HepG2 (cell line): ENCODE measurements around the genes NAALADL1 and CDC42EP2.

DNA sequence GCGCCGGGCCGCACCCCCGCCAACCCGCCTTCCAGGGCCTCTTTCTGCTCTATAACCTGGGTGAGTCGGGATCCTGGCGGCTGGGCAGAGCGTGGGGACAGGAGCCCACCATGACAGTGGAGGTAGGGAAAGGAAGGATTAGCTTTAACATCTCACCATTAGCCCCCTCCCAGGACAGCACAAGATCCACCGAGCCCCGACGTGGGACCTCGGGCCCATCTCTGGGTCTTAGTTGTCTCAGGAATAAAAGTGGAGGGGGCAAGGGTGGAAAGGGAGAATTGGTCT lies 739 bp downstream of the SAC3D1 start:
- RRBS, 2 experiments: 1% methylated on average over 2 of the region's 12 CpGs
CAGE:
- cytosol, long polyA minus RNA: no peak
- cytosol, long polyA plus RNA: no peak
- long polyA plus RNA: no peak
- nucleus, long polyA minus RNA: no peak
- nucleus, long polyA plus RNA: no peak

GRCh38 chr11:65058382-65058773 lies at the start of gene NAALADL1:
Gene NAALADL1 (minus strand): TSS chr11:65058553.
- RRBS, 2 experiments: no CpG with 5 or more reads among the region's 5 CpGs
CAGE:
- cytosol, long polyA minus RNA: no peak
- cytosol, long polyA plus RNA: start-site peak on the minus strand at chr11:65058532-65058557, 151 and 98 reads in 2 replicates
- long polyA plus RNA: start-site peak on the minus strand at chr11:65058531-65058554, 193 and 65 reads in 2 replicates
- nucleus, long polyA minus RNA: no peak
- nucleus, long polyA plus RNA: start-site peak on the minus strand at chr11:65058523-65058544, 115 and 138 reads in 2 replicates

DNA sequence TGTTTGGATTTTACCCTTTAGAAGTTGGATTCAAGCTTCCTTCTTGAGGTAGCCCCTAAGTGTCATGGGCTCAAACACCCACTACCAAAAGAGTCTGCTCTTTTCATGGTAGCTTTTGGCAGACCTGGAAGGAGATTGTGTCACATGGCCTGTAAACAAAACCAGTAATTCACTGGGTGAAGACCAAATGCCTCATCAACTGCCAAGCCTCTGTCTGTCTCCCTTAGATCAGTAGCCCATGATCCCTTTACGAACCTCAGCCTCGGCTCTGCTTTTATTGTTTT lies 6.4 kb downstream of the VPS51 start:
- RRBS, 2 experiments: no CpG with 5 or more reads among the region's 2 CpGs
CAGE:
- cytosol, long polyA minus RNA: no peak
- cytosol, long polyA plus RNA: no peak
- long polyA plus RNA: no peak
- nucleus, long polyA minus RNA: no peak
- nucleus, long polyA plus RNA: no peak

- RRBS, 2 experiments: no CpG with 5 or more reads among the region's 9 CpGs
CAGE:
- cytosol, long polyA minus RNA: no peak
- cytosol, long polyA plus RNA: no peak
- long polyA plus RNA: no peak
- nucleus, long polyA minus RNA: no peak
- nucleus, long polyA plus RNA: no peak
These were observed 6.3 kb upstream of the SPDYC start for GRCh38 chr11:65163708-65164253.

DNA sequence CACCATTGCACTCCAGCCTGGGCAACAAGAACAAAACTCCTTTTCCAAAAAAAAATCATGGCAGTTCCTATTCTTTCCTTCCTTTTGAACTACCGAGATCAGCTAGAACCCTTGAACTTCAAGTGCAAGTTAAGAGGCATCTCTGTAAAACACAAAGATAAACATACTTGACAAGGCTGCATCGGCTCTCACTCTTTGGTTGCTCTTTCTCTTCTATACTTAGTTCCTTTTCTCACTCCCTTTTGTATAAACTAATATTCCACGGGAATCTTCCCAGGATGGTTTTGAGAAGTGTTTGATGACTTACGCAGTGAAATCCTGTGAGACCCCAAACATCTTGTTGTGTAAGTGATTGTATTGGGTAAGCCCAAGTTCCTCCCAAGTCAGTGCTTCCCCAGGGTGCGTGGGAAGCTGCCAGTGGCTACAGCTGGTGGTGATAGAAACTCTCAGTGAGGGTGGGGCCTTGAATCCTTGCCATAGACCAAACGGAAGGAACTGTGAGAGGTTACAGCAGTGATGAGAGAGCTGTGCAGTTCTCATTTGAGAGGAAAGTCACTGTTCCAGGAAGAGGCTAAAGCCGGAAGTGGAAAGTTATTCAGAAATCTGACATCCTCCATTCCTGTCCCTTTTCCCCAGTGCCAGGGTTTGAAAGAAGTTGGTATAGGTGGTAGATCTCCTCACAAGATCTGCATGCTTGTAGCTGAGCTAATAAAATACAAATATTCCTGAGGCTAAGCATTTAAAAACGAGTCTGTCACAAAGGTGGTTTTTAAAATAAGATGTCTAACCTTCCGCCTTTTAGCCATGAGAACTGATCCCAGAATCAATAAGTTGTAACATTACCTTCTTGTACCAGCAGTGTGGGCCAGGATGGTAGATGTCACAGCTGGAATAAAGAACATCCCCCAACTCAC lies 23.9 kb upstream of the CDC42EP2 start:
- RRBS, 2 experiments: no CpG with 5 or more reads among the region's 9 CpGs
CAGE:
- cytosol, long polyA minus RNA: no peak
- cytosol, long polyA plus RNA: no peak
- long polyA plus RNA: no peak
- nucleus, long polyA minus RNA: no peak
- nucleus, long polyA plus RNA: no peak

DNA sequence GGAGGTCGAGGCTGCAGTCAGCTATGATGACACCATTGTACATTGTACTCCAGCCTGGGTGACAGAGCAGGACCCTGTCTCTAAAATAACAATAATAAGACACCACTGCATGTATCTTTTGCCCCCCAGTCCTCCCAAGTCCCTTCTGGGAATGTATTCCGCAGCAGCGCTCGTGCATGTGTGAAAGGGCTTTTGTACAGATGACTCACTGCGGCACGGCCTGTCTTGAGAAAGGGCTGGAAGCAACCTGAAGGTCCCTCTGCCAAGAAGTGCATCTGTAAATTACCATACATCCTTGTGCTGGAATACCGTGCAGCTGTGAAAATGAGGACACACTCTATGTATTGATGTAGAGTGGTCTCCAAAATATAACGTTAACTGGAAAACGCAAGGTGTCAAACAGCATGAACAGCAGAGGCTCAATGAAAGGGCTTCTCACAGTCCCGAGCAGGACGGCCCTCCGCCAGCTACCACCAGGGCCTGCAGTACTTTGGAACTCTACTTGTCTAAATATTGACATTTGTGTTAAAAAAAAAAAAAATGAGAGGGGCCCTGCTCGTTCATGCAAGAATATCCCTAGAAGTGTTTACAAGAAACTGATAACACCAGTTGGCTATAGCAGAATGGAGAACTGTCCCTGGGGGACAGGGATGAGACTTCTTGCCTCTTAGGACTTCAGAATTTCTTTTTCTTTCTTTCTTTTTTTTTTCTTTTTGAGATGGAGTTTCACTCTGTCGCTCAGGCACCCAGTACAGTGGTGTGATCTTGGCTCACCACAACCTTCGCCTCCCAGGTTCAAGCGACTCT lies 8.9 kb upstream of the CDC42EP2 start:
- RRBS, 2 experiments: no CpG with 5 or more reads among the region's 16 CpGs
CAGE:
- cytosol, long polyA minus RNA: no peak
- cytosol, long polyA plus RNA: no peak
- long polyA plus RNA: no peak
- nucleus, long polyA minus RNA: no peak
- nucleus, long polyA plus RNA: no peak

DNA sequence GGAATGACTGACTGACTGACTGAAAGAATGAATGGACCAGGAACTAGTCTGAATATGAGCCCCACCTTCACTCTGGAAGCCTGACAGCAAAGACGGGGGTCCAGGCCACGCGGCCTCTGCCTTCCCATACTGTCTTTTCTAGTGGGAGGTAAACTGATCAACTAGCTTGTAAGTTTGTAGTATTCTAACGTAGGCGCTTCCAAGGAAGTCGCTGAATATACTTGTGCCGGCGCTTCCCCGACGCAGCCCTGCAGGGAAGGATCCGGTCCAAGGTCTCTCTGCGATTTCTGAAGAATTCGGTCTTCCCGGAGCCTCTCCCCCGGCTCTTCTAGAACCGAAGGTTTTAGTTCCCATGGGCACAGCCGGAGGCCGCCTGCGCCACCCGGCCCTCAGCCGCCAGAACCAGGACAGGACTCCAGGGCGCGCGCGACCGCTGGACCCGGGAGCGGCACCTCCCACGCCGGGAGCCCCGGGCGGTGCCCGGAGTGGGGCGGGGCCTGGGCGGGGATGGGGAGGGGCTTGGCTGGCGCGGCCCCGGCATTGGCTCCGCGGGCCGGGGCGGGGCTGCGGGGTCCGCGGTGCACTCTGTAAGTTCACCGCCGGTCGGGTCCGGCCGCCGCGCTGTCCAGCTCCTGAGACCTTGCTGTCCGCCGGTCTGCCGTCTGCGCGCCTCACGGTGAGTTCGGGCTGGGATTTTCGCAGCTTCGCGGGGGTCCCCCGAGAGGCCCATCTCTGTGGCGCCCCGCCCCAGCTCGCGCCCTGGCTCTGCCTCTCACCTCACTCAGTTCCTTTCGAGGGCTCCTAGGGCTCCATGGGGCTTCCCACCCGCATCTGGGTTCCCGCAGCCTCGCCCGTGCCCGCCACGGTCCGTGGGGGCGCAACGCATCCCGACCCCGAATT lies at the start of gene CDC42EP2:
Gene CDC42EP2 (plus strand): TSS at position 588 of the 900 bp plus-strand sequence.
- RRBS, 2 experiments: 2% methylated on average over 27 to 30 of the region's 79 CpGs
CAGE:
- cytosol, long polyA minus RNA: start-site peak on the plus strand centred at position 620 of the sequence, 9 bp wide, 41 reads
- cytosol, long polyA plus RNA: no peak
- long polyA plus RNA: start-site peak on the plus strand centred at position 628 of the sequence, 32 bp wide, 62 and 65 reads in 2 replicates
- nucleus, long polyA minus RNA: no peak
- nucleus, long polyA plus RNA: no peak

GRCh38 chr11:65322445-65322946 lies 7.8 kb downstream of the CDC42EP2 start:
- RRBS, 2 experiments: no CpG with 5 or more reads among the region's 10 CpGs
CAGE:
- cytosol, long polyA minus RNA: no peak
- cytosol, long polyA plus RNA: no peak
- long polyA plus RNA: no peak
- nucleus, long polyA minus RNA: no peak
- nucleus, long polyA plus RNA: no peak

DNA sequence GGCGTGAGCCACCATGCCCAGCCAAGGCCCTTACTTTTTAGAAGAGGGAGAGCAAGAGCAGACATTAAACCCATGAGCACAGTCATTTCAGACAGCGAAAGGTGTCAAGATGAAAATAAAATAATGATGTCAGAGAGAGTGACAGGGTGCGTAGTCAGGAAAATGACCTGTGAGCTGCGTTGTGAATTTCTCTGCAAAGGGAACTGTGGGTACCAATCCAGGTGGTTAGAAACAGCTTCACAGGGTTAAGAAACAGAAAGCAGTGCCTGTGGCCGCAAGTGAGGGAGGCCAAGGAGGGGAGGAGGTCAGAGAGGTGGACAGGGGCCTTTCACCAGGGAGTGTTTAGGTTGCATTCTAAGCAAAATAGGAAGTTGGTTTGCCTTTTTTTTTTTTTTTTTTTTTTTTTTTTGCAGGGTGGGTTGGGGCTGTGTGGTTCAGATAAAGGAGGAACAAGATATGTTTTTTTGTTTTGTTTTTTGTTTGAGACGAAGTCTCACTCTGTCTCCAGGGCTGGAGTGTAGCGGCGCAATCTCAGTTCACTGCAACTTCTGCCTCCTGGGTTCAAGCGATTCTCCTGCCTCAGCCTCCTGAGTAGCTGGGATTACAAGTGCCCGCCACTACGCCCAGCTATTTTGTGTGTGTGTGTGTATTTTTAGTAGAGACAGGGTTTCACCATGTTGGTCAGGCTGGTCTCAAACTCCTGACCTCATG lies 7.9 kb downstream of the TIGD3 start:
- RRBS, 2 experiments: no CpG with 5 or more reads among the region's 11 CpGs
CAGE:
- cytosol, long polyA minus RNA: no peak
- cytosol, long polyA plus RNA: no peak
- long polyA plus RNA: no peak
- nucleus, long polyA minus RNA: no peak
- nucleus, long polyA plus RNA: no peak

DNA sequence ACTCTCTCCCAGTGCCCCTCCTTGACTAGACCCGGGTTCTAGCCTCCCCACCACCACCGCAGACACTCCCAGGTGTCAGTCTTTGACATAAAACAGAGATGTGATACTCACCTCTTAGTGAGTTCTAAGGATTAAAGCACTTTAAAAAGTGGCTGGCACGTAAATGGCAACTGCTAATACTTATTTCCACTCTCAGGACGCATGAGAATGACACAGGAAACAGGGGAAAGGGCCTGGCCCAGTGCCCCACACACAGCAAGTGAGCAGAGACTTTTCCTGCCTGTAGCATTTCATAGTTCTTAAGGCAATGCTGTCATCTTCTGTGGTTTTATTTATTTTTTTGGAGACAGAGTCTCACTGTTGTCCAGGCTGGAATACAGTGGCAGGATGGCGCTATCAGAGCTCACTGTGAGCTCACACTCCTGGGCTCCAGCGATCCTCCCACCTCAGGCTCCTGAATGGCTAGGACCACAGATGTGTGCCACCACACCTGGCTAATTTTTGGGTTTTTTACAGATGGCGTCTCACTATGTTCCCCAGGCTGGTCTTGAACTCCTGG lies 2.0 kb upstream of the FRMD8 start:
- RRBS, 2 experiments: no CpG with 5 or more reads among the region's 7 CpGs
CAGE:
- cytosol, long polyA minus RNA: no peak
- cytosol, long polyA plus RNA: no peak
- long polyA plus RNA: no peak
- nucleus, long polyA minus RNA: no peak
- nucleus, long polyA plus RNA: no peak

- RRBS, 2 experiments: no CpG with 5 or more reads among the region's 4 CpGs
CAGE:
- cytosol, long polyA minus RNA: no peak
- cytosol, long polyA plus RNA: no peak
- long polyA plus RNA: no peak
- nucleus, long polyA minus RNA: no peak
- nucleus, long polyA plus RNA: no peak
These were observed 7.9 kb downstream of the FRMD8 start for GRCh38 chr11:65394479-65394678.

GRCh38 chr11:65411780-65412598 lies 25.6 kb downstream of the FRMD8 start:
- RRBS, 2 experiments: 73 to 93% methylated on average over 2 of the region's 16 CpGs
CAGE:
- cytosol, long polyA minus RNA: start-site peak on the plus strand at chr11:65412170-65412204, 5 reads
- cytosol, long polyA plus RNA: no peak
- long polyA plus RNA: no peak
- nucleus, long polyA minus RNA: no peak
- nucleus, long polyA plus RNA: no peak

DNA sequence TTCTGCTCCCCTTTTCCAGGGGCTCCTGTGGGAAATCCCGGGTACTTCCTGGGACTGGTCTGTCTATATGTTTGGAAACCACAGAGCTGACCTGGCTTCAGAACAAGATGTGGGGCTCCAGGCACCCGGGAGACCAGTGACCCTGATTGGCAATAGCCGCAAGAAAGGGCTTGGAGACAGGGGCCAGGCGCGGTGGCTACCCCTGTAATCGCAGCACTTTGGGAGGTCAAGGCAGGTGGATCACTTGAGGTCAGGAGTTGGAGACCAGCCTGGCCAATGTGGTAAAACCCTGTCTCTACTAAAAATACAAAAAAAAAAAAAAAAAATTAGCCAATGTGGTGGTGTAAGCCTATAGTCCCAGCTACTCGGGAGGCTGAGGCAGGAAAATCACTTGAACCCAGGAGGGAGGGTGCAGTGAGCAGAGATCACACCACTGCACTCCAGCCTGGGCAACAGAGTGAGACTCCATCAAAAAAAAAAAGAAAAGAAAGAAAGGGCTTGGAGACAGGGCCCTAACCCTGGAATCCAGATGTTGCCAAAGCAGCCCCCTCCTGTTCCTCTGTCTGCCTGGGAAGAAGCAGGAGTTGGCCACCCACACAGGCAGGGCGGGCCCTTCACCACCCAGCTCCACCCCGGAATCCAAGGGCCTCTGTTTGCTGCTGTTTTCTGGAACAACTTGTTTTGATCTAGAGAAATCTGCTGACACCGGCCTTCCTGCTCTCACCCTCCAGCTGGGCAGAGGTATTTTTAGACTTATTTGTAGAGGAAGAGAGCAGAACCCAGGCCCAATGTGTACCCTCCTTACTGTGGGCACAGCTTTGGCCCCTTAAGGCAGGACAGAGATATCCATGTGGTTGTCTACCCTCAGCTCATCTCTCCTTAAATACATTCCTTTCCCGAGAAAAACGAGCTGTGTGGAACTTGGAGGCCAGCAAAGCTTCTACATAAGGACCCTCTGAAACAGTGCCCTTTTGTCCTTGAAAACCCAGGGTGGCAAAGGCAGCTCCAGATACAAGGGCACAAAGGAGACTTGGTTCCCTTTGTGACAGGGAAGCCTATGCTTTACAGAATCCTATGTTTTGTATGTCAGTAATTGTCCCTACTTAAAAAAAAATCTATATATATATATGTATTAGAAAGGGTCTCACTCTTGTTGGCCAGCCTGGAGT lies 33.4 kb downstream of the FRMD8 start:
- RRBS, 2 experiments: 1 to 6% methylated on average over 2 of the region's 12 CpGs
CAGE:
- cytosol, long polyA minus RNA: start-site peak on the minus strand centred at position 571 of the sequence, 22 bp wide, 5 reads; start-site peak on the plus strand centred at position 675 of the sequence, 10 bp wide, 16 reads
- cytosol, long polyA plus RNA: no peak
- long polyA plus RNA: no peak
- nucleus, long polyA minus RNA: no peak
- nucleus, long polyA plus RNA: no peak

- RRBS, 2 experiments: no CpG with 5 or more reads among the region's 2 CpGs
CAGE:
- cytosol, long polyA minus RNA: start-site peak on the plus strand at chr11:65433295-65433358, 24 reads; start-site peak on the plus strand at chr11:65433496-65433511, 15 reads; start-site peak on the plus strand at chr11:65433577-65433622, 20 reads; start-site peak on the plus strand at chr11:65433787-65433811, 19 reads
- cytosol, long polyA plus RNA: no peak
- long polyA plus RNA: no peak
- nucleus, long polyA minus RNA: no peak
- nucleus, long polyA plus RNA: no peak
These were observed 46.8 kb downstream of the FRMD8 start for GRCh38 chr11:65432924-65433947.

CAGE:
- cytosol, long polyA minus RNA: start-site peak on the plus strand at chr11:65436973-65436978, 19 reads; start-site peak on the plus strand at chr11:65437099-65437136, 45 reads
- cytosol, long polyA plus RNA: no peak
- long polyA plus RNA: no peak
- nucleus, long polyA minus RNA: no peak
- nucleus, long polyA plus RNA: no peak
These were observed 50.4 kb downstream of the FRMD8 start for GRCh38 chr11:65436916-65437244.

DNA sequence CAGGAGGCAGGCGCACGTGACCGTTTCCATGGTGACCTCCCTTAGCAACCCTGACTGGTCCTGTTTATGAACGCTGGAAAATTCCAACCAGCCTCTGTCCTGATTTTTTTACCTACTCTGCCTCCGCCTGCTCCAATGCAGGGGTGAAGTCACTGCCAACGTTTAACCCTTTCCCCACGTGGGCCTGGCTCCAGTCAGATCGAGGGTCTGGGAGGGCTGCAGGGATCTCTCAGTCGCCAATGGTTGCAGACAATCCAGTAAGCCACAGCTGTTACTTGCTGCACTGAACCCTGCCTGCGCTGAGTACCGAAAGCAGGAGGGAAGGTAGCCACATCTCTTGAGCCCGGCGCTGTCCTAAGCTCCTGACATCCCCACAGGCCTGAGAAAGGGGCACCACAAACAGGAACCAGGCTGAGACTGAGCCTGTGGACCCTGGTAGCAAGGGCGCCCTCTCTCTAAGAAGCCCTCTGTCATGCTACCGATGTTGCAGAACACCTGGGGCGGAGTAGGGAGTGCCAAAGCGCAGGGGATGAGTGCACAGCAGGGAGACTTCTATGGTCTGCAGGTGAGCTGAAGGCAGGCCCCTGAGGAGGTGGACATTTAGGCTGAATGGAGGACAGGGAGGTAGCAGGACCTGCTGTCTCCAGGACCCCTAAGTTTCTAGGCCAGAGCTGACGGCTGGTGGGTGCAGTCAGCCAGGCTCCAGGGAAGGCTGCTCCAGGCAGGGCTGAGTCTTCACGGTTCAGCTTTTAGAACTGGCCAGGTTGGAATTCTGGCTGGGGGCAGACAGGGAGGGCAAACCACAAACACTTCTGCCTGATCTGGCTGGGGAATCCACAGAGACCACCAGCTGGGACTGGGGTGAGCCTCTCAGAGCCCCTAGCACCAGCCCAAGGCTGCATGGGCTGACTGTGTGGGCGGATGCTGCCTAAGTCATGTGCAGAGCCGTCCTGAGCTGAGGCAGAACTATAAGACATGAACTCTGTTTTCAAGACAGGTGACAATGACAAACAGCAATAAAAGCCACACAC lies 36.8 kb upstream of the SCYL1 start:
- RRBS, 2 experiments: no CpG with 5 or more reads among the region's 21 CpGs
CAGE:
- cytosol, long polyA minus RNA: no peak
- cytosol, long polyA plus RNA: no peak
- long polyA plus RNA: no peak
- nucleus, long polyA minus RNA: no peak
- nucleus, long polyA plus RNA: no peak

GRCh38 chr11:65538419-65538898 lies 13.6 kb downstream of the SCYL1 start:
- RRBS, 2 experiments: 96 to 97% methylated on average over 9 to 10 of the region's 33 CpGs
CAGE:
- cytosol, long polyA minus RNA: no peak
- cytosol, long polyA plus RNA: no peak
- long polyA plus RNA: no peak
- nucleus, long polyA minus RNA: no peak
- nucleus, long polyA plus RNA: no peak

- RRBS, 2 experiments: 49 to 50% methylated on average over 38 of the region's 66 CpGs
CAGE:
- cytosol, long polyA minus RNA: no peak
- cytosol, long polyA plus RNA: no peak
- long polyA plus RNA: no peak
- nucleus, long polyA minus RNA: no peak
- nucleus, long polyA plus RNA: no peak
These were observed 11.8 kb downstream of the LTBP3 start for GRCh38 chr11:65546210-65546970.

DNA sequence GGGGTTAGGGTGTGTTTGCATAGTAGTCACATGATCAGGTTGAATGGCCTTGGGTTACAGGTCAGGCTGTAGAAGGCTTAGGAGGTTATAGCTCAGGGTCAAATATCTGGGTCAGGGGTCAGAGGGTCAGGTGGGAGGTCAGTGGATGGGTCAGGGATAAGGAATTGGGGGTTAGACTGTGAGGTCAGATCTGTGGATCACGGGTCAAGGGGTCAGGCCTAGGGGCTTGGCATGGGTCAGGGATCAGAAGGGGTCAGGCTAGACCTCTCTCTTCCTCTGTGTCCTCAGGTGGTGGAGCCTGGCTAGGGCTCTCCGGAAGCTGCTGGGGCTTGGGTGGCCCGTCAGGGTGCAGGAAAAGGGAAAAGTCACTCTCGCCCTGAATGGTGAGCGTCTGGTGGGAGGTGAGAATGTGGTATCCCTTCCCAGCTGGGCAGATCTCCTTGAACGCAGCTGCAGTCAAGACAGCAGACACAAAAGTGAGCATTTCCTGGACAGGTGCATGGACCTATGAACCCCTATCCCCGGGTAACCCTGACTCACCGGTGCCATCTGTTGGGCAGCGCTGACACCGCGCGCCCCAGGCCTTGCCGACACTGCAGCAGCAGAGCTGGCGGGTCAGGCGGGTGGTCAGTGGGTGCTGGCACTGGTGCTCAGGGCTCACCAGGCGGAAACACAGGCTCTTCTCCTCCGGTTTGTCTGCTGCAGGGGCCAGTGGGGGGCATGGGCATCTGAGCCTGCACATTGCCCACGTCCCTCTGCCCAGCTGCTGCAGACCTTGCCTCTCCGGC lies 6.3 kb downstream of the LTBP3 start:
- RRBS, 2 experiments: 69 to 75% methylated on average over 2 of the region's 19 CpGs
CAGE:
- cytosol, long polyA minus RNA: no peak
- cytosol, long polyA plus RNA: no peak
- long polyA plus RNA: no peak
- nucleus, long polyA minus RNA: no peak
- nucleus, long polyA plus RNA: start-site peak on the plus strand centred at position 138 of the sequence, 30 bp wide, 6 and 8 reads in 2 replicates

DNA sequence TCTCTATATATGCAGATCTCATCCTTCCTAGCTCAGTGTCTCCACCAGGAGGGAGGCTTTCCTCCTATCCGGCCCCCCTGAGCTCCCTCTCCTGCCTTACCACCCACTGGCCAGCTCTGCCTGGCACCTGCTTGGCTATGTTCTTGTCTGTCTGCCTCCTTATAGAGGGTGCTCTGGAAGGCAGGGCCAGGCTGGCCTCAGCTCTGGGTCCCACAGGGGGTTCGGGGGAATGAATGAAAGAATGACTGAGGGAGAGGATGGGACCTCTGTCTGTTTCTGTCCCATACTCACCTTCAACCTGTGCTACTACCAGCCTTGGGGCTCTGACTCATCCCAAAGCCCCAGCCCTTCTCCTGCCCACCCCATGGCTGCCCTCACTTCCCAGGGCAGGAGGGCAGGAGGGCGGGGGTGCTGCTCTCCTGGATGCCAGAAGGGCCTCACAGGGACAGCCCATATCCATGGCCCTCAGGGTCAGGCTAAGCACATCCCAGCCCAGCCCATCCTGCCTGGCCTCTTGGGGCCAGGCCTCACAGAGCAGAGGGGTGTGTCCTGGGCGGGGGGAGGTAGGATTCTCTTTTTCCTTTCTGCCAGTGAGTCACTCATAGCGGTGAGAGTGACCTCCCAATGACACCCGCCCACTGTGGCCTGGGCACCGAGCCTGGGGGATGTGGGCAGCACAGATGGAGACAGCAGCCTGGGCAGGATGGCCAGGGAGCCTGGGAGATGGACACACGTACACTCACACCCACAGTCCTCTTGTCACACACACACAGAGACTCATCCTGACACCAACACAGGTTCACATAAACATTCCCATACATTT lies 2.5 kb downstream of the LTBP3 start:
- RRBS, 2 experiments: no CpG with 5 or more reads among the region's 8 CpGs
CAGE:
- cytosol, long polyA minus RNA: no peak
- cytosol, long polyA plus RNA: no peak
- long polyA plus RNA: no peak
- nucleus, long polyA minus RNA: no peak
- nucleus, long polyA plus RNA: no peak